Parotid gland (tissue), 1 donor: ENCODE results near the genes SPESP1 and NOX5.

DNA sequence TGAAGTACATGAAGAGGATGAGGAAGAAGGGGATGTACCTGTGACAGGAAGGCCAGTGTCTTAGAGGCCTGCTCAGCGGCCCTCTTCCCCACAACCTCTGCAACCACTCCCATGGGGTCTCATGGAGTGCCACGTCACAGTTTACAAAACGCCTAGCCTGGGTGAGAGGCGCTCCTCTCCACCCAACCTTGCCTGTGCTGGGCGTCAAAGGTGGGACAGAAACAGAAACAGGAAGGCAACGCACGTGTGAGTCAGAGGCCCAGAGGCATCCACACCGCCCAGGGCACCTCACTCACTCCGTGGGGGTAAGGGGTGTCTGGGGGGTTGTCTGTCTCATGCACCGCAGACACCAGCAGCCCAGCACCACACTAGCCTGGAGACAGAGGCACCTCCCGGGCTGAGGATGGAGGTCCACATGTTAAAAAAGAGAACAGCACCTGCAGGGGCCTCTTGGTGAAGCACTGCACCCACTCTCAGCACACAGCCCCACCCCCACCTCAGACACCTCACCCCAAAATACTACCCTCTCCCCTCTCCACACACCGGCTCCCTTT is 4.7 kb upstream of the CALML4 start:
- PRO-cap: no peak

- PRO-cap: no peak
These were observed 13.1 kb downstream of the FEM1B start for GRCh38 chr15:68290485-68291118.

DNA sequence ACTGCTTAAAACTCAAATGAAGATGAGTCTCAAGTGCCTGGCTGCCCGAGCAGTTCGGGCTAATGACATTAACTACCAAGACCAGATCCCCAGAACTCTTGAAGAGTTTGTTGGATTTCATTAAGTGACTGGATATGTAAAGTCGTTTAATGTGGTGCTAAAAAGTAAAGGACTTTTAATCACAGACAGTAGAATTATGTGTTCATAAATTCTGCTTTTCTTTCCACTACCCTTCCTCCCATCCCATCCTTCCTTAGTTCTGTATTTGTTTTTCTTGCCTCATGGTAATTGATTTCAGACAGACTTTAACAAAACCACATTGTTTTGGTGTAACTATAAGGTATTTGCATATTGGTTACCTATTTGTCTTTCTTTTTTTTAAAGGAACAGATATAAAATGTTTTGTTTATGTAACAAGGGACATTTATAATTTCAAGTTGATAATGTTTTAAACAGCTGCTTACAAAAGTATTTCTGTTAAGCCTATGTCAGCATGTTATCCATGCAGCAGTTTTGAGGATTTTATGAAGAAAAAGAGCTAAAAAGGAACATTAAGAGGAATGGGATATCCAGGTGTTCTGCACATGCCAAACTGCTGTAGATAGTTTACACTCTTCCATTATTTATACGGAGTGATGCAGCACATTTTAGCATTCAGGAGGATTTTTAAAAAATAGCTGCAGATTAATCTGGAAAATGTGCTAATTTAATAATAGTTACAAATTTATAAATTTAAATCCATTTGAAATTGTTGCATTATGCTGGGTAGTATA is 13.8 kb downstream of the FEM1B start:
- PRO-cap: no peak

- PRO-cap: no peak
These were observed 10.2 kb downstream of the ITGA11 start for GRCh38 chr15:68421880-68422131.

- PRO-cap: no peak
These were observed 51.1 kb upstream of the ITGA11 start for GRCh38 chr15:68483033-68483528.

GRCh38 chr15:68637923-68638439 is 59.2 kb downstream of the CORO2B start:
- PRO-cap: no peak

- PRO-cap: no peak
These were observed 117.9 kb downstream of the CORO2B start for GRCh38 chr15:68696803-68697002.

DNA sequence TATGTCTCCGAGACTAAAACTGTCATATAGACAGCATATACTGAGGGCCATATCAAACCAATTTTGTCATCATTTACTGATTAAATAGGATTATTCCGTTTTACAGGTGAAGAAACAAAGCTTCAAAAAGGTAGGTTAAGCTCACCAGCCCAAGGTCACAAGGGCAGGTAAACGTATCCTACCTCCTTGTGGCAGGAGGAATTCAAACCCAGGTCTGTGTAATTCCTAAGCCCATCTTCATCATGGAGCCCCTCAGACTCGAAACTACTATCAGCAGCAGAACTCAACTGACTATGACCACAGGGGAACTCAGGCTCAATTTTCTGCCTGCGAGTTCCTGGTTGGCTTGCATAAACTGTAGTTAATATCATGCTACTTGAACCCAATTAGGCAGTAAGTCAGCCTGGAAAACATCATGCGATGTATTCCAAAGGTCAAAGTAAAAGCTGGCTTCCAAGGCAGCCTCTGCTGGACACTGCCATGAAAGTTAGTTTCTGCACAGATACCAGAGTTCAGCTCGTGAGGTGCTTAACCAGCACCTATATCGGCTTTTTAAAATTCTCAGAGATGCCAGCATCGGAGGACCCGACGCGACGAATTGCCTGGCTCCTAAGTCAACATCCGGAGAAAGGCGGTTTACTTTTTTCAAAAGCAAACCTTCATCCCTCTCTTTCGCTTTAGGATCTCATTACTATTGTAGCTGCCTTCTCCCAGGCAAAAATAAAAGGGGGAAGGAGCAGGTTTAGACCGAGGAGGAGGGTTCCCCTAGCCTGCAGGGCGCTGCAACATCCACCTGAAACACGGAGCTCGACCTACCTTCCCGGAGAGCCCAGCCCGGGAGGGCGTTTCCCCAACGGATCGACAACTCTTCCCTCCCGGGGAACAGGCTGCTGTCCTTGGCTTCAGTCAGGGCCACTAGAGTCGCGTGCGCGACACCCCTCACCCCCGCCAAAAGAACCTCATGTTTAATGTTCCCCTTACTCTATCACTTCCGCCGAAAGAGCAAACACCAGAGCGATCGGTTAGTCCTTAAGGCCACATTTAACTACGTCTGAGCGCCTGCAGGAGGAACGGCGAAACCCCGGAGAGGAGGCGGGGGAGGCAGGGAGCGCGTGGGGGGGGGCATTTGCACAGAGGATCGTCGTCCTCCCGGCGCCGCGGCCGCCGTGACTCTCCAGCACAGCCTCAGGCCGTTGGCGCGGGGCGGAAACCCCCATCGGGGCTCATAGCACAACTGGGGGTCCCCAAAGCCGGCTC is 3.7 kb downstream of the ANP32A start:
- PRO-cap: bidirectional peak, plus-strand start at position 1,104 of the sequence, minus-strand start at position 1,043 of the sequence

- PRO-cap: bidirectional peak, plus-strand start at chr15:68930531, minus-strand start at chr15:68930375
These were observed at the start of gene SPESP1 for GRCh38 chr15:68929812-68931267. Gene SPESP1, plus strand, starts transcription at chr15:68930525.

DNA sequence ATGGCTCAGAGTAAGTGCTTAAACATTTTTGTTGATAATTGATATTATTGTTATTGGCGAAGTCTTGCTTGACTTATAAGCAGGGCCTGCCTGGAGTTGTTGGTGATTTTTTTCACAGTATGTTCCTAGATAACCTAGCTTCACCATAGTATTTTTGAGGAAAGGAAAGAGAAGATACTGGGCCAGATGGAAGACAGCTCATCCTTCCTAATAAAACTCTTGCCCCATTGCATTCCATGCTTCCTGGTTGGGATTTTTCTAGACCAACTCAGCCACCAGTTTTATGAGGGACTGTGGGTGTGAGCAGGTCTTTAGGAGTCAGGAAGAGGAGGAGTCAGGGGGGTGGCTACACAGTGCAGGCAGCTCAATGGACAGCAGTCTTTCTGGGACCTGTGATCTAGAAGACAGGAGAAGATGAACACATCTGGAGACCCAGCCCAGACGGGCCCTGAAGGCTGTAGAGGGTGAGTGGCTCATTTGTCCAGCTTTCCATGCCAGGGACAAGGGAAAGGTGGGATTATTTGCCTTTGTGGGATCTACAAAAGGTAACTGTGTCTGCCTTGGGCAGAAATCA is at the start of gene NOX5:
Gene NOX5 (plus strand): TSS at position 374 of the 574 bp plus-strand sequence.
- PRO-cap: no peak

GRCh38 chr15:69082549-69083173 is 68.2 kb downstream of the NOX5 start:
- PRO-cap: no peak

DNA sequence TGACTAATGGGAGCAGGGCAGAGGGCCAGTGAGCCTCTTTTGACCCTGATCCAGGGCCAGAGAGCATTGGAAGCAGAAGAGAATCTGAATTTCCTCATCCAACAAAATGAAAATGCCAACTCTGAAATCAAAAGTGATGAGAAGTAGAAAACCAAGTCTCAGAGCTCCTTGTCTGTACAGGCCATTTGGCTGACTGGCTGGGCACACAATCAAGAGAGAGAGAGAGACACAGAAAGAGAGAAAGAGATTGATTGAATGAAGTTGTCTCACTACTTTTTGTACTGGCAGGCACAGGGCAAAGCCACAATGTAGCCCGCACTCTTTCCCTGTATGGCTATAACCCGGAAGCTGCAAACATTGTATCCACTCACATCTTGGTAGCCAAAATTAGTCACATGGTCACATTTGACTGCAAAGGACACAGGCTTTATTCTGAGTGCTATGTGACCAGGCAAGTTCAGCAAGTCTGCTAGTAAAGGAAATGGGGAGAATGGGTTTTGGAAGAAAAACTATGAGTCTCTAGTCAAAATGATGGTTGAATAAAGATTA is 31.5 kb upstream of the GLCE start:
- PRO-cap: no peak

GRCh38 chr15:69465964-69466463 is 13.4 kb downstream of the RPLP1 start:
- PRO-cap: no peak

- PRO-cap: no peak
These were observed 109.2 kb downstream of the RPLP1 start for GRCh38 chr15:69561556-69562535.

- PRO-cap: unidirectional peak, plus-strand start at chr15:69594546
These were observed 141.6 kb downstream of the RPLP1 start for GRCh38 chr15:69593925-69594998.

DNA sequence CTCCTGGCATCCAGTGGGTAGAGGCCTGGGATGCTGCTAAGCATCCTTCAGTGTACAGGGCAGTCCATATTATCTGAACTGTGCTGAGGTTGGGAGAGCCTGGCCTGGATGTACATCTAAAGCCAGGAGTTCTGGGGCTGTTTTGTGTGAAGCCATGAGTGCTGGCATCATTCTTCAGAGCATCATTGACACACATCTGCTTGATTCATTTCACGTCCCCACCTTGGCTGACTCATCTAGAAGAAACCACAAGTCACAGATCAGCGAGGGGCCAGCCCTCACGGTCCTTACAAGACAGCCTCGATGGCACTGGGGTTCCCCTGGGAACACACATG is 226.9 kb downstream of the RPLP1 start:
- PRO-cap: no peak

GRCh38 chr15:69893747-69894275 is 203.9 kb downstream of the TLE3 start:
- PRO-cap: no peak

- PRO-cap: no peak
These were observed 100.6 kb downstream of the TLE3 start for GRCh38 chr15:69996919-69997700.

DNA sequence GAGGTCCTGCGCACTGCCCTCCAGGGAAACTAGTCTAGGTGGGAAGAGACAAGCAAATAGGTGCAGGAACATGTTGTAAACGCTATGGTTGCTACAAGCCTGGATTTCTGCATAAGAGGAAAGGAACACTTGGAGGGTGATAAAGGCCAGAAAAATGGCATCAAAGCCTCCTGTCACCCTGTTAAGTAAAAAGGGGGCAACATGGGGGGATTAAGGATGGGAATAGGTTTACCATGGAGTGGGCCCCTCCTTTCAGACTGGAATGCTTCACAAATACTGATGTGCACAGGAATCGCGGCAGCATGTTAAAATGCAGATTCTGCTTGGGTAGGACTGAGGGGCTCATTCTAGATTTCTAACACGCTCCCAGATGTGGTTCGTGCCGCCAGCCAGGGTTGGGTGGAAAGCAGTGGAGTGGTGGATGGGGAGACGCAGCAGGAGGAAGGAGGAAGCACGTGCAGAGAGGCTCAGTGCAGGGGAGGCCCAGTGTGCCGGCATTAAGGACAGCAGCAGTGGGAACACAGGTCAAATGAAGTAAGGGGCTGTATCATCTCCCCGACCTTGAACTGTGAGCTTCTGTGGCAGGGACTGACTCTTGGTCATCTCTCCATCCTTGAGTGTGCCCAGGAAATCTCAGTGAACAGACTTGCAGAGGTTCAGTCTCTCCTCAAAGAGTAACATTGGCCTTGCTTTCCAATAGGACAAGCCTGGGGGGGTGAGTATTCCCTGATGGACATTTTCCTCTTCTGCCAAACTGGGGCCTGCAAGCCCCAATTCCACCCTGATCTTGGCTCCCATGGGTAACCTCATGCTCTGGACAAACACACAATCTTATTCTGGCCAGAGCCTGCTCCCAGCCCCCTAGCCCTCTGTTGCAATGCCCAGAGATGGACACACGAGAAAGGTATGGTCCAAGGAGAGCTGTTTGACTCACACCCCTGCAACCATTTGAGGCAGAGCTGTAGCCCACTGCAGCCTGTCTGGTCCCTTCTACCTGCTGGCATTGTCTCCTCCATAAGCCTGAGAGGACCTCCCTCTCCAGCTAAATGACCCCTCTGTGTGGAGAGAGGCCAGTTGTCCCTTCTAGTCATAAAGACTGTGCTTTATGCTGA is 51.1 kb downstream of the TLE3 start:
- PRO-cap: no peak

DNA sequence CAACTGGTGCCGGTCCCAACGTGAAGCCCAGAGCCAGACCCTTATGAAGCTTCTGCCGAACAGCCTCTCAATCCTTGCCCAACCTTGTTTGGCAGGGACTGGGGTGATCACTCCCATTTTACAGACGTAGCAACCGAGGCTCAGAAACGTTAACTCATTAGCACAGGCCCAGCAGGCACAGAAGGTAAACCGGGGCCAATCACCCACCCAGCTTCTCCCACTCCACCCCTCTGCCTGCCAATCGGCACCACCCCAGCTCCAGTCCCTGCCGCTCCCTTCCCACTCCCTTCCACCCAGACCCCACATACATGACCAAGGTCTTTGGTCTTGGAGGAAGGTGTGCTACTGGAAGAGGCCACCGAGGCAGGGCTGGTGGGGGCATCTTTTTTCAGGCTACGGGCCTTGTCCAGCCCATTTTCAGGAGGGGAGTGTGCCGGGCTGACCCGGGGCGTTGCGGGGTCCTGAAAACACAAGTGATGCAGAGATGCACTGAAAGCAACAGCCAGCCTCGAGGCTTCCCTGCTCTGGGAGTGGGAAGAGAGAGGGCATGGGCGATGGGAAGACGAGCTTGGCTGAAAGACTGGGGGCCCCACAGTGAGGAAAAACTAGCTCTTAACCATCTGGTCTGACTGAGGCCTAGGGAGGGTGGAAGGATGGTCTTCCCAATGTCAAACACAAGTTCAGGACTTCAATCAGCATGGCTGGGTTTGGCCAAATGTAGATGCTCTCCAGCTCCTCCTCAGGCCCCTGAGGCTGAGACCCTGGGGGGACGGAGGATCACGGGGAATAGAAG is 39.2 kb downstream of the TLE3 start:
- PRO-cap: no peak